GM23248 (cell line): ENCODE measurements around a stretch of chr11.

DNA sequence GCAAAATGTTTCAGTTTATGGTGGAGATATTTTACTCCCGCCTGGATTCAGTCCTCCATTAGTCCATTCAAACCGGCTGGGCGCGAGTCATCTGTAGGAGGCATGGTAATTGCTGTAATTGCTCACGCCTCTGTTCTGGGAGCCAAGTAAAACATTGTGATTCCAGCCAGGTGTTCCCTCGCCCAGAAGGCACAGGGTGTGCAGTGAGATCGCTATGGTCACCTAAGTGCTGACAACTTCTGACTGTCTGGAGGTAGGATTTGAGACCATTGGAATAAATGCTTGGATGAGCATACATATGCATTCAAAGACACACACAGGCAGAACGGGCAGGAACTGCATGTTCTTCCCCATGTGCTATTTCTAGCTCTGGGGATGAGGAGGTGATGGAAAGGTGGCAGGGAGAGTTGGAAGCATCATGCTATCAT, 627.7 kb upstream of the KIRREL3 start:
- RAMPAGE, long total RNA, result no peak

DNA sequence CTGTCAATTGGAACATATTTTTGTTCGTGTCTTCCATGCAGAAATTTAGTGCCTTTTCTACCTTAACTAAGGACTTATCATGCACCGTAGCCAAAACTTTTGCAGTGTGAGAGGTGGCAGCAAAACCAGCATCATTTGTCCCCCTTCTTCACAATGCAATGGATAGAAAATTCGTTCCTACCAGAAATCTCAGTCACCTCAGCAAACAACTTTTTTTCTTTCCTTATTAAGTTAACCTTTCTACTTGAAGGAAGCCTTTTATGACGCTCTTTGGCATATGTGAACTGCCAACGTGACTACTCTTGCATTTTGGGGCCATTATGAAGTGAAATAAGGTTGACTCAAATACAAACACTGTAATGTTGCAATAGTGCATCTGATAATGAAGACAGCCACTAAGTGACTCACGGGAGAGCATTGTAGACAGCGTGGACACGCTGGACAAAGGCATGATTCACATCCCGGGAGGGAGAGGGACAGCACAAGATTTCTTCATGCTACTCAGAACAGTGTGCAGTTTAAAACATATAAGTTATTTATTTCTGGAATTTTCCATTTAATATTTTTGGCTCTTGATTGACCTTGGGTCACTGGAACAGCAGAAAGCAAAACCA, 560.8 kb downstream of the ETS1 start:
- RAMPAGE, long total RNA, result no peak

DNA sequence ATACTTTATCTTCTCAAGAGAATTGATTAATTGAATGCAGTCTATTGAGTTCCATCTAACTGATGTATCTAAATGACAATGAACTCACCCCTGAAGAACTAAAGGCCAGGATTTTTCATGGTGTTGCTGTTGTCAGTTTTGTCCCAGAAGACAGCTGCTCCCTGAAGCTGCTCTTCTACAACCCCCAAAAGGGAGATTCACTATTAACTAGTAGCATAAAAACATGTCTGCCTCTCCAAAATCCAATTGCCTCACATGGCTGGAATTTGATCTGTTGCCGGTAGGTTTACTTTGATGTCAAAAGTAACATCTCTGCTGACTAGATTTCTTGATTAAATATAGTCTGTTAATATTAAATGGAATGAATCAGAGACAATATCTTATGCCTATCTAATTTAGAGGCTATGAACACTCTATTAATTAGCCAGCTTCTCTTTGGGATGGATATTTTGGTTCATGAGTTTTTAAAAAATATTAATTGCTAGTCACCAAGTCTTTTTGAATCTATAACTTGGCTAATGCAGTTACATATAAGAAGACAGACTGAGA, 425.4 kb downstream of the ETS1 start:
- RAMPAGE, long total RNA, result no peak

GRCh38 chr11:128290887-128291254, 296.5 kb downstream of the ETS1 start:
- RAMPAGE, long total RNA, result no peak

- RAMPAGE, long total RNA, result no peak
Observed at GRCh38 chr11:128302299-128303274, 284.8 kb downstream of the ETS1 start.

GRCh38 chr11:128461189-128461701, 126.1 kb downstream of the ETS1 start:
- RAMPAGE, long total RNA, result no peak

- RAMPAGE, long total RNA, result no peak
Observed at GRCh38 chr11:128465623-128466769, 121.4 kb downstream of the ETS1 start.

DNA sequence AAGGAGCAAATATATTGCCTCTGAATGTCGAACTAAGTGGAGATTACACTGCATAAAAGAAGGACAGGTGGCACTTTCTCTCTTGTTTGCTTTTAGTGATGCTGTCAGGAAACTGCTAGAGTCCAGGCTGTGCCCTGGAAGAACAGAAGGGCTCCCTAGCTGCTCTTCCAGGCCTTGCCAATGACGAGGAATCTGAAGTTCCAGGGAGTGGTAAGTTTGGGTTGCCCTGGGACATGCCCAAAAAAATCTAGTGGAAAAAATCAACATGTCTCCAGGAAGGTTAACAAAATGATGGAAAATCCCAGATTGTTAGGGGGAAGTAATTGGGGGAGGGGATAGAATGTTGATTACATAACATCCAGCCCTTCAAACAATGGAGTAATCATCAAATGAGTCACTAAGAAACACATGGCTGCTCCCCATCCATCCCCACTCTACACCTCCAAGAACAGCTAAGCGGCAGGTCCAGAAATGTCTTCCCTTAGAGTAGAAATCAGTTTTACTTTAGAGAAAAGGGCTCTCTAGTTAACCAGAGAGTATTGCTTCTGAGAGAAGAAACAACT, 95.0 kb downstream of the ETS1 start:
- RAMPAGE, long total RNA, result no peak

- RAMPAGE, long total RNA, result no peak
Observed at GRCh38 chr11:128501848-128502503, 85.4 kb downstream of the ETS1 start.

GRCh38 chr11:128517510-128518290, 69.7 kb downstream of the ETS1 start:
- RAMPAGE, long total RNA, result no peak

GRCh38 chr11:128552387-128553471, 34.6 kb downstream of the ETS1 start:
- RAMPAGE, long total RNA, result no peak

DNA sequence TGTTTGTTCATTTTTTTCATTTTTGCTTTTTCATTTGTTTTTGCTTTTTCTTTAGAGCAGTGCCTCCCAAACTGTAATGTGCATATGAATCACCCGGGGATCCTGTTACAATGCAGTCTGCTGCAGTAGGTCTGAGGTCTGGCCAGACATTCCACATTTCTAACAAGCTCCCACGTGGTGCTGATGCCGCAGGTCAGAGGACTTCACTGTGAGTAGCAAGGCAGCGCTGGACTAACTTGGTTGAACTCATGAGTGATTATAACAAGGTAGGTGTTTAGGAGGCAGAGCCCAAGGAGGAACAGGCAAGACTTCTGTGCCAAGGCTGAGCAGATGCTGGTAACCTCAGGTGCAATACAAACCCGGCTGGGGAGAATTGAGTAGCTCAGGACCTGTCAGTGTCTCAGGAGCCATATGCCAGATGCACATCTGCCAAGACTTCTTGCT, 4.4 kb downstream of the ETS1 start:
- RAMPAGE, long total RNA, result no peak

DNA sequence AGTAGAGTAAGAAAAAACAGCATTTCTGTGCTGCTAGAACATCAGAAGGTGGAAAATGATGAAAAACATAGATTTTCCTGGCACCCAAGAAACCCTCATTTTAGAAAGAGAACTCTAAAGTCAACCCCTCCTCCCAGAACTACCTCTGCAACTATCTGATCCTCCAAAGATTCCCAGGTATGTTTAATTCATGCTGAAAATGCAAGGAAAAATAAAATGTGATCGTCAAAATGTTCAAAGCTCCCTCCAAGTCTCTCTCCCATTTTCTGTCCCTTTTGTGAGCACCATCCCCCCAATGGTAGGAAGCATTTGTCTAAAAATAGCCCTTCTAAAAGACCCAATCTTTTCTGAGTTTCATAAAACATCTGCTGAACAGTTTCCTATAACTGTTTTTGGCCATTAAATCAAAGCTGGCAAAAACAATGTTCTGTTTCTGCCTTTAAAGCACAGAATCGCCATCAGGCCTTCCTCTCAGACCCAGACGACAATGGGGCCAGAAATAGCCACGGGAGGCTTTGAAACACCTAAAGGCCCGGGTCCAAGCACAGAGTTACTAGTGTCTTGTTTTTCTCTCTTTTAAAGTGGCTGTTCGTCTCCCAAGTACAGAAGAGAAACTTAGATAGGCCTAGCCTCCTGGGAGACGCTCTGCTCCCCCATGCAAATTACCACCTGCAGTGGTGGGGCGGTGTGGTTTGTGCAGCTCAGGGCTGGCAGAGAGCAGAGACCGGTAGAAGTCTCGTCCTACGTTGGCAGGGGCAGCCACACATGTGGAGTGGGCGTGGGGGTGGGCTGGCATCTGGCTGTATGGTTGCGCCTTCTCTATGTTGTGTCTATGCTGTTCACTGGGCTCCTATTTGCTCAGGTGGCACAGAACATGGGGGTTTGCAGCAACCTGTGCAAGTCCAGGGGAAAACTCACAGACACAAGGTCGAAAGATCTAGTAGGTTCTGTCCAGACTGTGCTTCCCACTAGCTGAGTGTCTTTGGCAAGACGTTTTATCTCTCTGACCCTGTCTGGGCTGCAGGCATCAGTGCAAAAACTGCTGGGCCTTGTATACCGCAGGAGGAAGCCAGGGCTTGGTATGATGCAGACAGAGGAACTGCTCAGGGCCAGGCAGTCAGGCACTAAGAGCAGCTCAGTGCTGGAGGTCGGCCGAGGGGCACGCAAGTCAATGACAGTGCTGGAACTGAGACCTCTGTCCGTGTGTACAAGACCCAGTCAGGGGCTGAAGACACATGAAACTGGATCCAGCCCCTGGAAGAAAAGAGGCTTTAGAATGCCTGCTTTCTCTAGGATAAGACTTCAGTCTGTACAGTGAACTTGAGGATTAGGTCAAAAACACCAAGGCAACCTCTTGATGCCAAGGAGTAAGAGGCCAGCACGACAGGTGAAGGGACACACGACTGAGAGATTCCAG, 23.6 kb upstream of the ETS1 start:
- RAMPAGE, long total RNA, result no peak

GRCh38 chr11:128895451-128896059, 4.4 kb downstream of the KCNJ5 start:
- RAMPAGE, long total RNA, result no peak

DNA sequence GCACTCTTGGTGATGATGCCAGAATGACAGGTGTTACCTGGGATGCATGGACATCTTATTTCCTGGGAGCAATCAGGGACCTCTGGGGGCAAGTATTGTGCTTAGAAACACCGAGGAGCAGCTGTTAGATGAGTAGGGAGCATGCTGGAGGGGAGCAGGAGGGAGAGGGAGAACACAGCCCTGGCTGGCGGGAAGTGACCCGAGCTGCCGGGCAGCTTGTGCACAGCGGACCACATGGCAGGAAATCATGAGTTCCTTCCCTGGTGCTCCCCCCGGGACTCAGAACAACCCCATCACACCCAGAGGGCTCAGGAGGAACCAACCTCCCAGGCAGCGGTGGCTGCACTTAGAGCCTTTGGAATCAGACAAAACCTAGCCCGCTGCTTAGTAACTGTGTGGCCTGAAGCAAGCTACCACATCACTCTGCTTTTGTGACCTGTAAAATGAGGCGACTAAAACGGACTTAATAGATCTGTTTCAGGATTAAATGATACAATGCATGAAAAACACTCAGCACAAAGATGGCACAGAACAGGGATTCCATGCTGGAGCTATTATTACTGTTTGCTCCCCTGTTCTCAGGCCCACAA, 12.6 kb downstream of the KCNJ5 start:
- RAMPAGE, long total RNA, result no peak

- RAMPAGE, long total RNA, result no peak
Observed at GRCh38 chr11:128972315-128973688, 30.1 kb upstream of the TP53AIP1 start.

- RAMPAGE, long total RNA, result no peak
Observed at GRCh38 chr11:129239754-129240332, 47.7 kb upstream of the ARHGAP32 start.

GRCh38 chr11:129436682-129437054, 61.0 kb downstream of the BARX2 start:
- RAMPAGE, long total RNA, result no peak

- RAMPAGE, long total RNA, result no peak
Observed at GRCh38 chr11:129728560-129729100, 87.0 kb upstream of the TMEM45B start.

- RAMPAGE, long total RNA, result no peak
Observed at GRCh38 chr11:129803962-129804339, 11.7 kb upstream of the TMEM45B start.